Measurements from ENCODE around the gene FSTL4.

- PRO-cap = no peak
- RAMPAGE, long total RNA, 4 experiments = no peak in any of the 4 experiments
These were observed 6.3 kb downstream of the SOWAHA start for GRCh38 chr5:132819355-132819946.

GRCh38 chr5:132821053-132822310 is 8.4 kb downstream of the SOWAHA start:
- PRO-cap = no peak
- RAMPAGE, long total RNA, 4 experiments = no peak in any of the 4 experiments

DNA sequence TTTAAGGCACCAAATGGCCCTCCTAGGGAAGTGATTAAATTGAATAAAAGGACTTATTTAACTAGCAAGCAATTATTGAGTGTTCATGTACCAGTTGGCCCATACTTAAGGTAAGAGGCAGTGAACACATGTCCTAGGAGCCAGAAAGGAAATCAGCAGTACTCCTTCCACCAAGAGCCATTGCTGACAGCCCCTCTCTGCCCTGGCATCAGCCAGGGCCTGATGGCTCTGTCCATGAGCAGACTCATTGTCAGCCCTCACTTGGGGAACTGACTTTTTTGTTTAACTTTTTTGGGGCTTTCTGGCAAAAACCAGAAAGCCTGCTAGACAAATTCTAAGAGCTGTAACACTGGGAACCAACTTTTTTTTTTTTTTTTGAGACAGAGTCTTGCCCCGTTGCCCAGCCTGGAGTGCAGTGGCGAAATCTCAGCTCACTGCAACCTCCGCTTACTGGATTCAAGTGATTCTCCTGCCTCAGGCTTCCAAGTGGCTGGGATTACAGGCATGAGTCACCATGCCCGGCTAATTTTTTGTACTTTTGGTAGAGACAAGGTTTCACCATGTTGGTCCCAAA is 10.6 kb upstream of the SHROOM1 start:
- PRO-cap = no peak
- RAMPAGE, long total RNA, 4 experiments = no peak in any of the 4 experiments

- PRO-cap = no peak
- RAMPAGE, long total RNA, 4 experiments = no peak in any of the 4 experiments
These were observed 2.7 kb downstream of the LEAP2 start for GRCh38 chr5:132876030-132876736.

DNA sequence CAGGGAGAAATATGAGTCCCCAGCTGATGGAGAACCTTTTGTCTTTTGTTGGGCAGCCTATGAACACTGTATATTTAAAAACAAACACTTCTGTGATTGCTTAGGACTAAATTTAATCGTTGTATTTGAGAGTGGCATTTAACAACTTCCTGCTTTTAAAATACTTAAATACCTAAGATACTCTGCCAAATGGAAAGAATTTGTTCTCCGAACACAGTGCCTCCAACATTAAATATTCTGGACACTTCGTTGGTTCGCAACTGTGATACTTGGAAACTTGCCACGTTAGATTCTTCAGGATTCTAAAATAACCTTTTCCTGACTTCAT is 2.7 kb upstream of the HSPA4 start:
- PRO-cap = no peak
- RAMPAGE, long total RNA, 4 experiments = no peak in any of the 4 experiments

GRCh38 chr5:133099429-133099934 is 47.7 kb downstream of the HSPA4 start:
- PRO-cap = no peak
- RAMPAGE, long total RNA, 4 experiments = no peak in any of the 4 experiments

DNA sequence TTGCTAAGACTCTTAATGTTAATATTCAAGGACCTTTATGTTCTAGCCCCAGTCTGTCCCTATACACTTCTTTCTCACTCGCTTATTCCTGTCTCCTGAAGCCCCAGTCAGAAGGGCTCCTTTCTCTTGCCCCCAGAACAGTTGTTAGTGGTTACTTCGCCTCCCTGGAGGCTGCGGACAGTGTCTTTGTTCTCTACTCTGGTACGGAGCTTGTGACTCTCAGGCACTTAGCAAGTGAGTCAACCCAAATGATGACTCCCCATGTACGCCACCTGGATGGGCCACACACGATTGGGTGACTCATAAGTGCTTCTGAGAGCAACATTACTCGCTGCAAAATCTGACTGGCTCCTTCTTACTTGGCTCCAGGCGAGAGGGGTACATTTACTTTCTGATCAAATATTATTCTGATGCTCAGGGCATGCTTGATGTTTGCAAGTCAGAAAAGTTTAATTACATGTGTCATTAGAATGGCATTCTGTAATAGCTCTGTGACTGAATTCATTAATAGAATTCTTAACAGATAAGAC is 193.7 kb downstream of the HSPA4 start:
- PRO-cap = no peak
- RAMPAGE, long total RNA, 4 experiments = no peak in any of the 4 experiments

- PRO-cap = no peak
- RAMPAGE, long total RNA, 4 experiments = no peak in any of the 4 experiments
These were observed 204.9 kb downstream of the FSTL4 start for GRCh38 chr5:133407476-133407743.

- PRO-cap = no peak
- RAMPAGE, long total RNA, 4 experiments = no peak in any of the 4 experiments
These were observed at the start of gene FSTL4 for GRCh38 chr5:133612093-133612797. Gene FSTL4 (minus strand): TSS chr5:133612541.

- PRO-cap = no peak
- RAMPAGE, long total RNA, 4 experiments = no peak in any of the 4 experiments
These were observed 39.6 kb downstream of the C5orf15 start for GRCh38 chr5:133928611-133929377.

DNA sequence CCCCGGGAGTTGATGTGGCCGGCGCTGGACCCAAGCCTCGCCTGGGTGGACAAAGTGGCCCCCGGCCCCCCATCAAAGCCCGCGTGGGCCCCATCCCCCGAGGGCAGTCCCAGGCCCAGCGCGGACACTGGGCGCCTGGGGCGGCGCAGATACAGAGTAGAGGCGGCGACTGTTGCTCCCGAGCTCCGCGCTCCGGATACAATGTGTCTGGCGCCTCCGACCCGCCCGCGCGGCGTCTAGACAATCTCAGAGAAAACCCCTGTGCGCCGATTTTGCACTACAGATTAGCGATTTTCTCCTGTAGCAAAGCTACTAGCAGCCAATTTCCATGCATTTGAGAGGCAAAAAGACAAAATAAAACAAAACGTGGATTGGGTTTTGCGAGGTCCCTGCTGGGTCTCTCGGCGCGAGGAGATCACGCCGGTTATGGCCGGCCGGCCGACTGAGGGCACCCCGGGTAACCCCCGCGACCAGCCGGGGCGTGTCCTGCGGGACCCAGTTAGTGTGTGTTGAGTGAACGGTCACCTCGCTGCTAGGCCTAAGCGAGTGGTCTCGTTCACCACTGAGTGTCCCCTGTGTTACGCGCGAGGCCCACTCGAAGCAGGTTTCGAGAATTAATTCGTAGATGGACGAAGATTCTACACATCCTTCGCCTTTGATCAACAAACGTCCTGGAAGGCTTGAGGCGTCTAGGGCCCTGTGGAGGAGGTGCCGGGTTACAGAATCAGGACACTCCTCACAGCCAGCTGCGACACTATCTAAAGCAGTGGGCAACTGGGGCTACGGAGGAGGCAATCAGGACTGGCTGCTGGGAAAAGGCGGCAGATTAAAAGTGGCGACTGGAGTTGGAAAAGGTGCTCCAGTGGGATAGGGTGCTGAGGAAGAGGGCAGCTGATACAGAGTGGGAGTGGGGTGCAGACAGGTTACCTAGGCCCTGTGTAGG is 683 bp upstream of the VDAC1 start:
- PRO-cap = bidirectional peak, plus-strand start at position 201 of the sequence, minus-strand start at position 171 of the sequence; bidirectional peak, plus-strand start at position 498 of the sequence, minus-strand start at position 426 of the sequence
- RAMPAGE, long total RNA, 4 experiments = no peak in any of the 4 experiments

DNA sequence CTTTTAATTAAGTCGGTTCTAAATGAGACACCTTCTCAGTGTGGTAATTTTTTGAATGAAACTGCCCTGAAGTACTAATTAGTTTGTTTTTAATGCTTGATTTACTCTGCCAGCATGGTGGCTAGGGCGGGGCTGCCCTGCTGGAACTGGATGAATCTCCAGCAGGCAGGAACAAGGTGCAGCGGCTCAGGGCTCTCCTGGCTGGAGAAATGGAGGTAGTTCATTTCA is 49.3 kb upstream of the VDAC1 start:
- PRO-cap = no peak
- RAMPAGE, long total RNA, 4 experiments = no peak in any of the 4 experiments

DNA sequence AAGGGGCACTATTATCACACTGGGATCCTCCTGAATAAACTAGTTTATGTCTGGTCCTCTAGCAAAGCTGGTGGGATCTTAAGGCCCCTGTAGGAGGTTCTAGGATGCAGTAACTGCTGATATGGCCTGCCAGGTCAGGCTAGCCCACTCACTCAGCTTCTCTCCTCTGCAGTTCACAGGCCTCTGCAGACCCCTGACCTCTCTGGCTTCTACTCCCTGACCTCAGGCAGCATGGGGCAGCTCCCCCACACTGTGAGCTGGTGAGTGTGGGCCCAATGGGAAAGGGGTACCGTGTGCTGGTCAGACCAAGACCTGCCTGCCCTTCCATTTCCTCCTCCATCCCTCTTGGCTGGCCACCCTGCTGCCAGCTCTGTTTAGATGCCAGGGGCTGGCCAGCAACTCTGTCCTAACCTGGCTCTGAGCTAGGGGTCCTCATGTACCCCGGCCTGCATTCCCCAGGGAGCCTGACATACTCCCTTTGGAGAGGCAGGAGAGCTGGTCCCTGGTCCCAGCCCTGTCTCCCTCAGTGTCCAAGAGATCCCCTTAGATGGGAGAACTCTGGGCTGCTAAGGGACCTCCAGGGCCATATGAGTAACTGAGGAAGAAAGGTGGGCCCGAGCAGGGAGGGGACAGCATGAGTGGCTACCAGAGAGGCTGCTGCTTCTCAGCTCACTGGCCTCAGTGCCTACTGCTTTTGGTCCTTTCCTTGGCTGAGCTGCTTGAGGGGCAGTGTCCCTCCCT is 24.5 kb downstream of the TCF7 start:
- PRO-cap = no peak
- RAMPAGE, long total RNA, 4 experiments = no peak in any of the 4 experiments

- PRO-cap = no peak
- RAMPAGE, long total RNA, 4 experiments = no peak in any of the 4 experiments
These were observed 30.0 kb downstream of the SKP1 start for GRCh38 chr5:134146402-134147419.

GRCh38 chr5:134170122-134170457 is 6.7 kb downstream of the SKP1 start:
- PRO-cap = no peak
- RAMPAGE, long total RNA, 4 experiments = no peak in any of the 4 experiments

DNA sequence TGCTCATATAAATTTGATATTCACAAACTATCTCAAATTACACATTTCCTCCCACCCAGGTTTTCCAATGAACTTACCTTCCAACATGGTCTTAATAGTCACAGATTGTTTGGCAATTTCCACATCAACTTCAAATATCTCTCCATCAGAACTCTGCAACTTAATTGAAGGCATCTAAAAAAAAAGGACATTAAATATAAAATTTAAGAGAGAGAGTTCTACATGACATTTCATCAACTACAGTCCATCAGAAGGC is 3.0 kb downstream of the SKP1 start:
- PRO-cap = no peak
- RAMPAGE, long total RNA, 4 experiments = start-site peak on the minus strand in 1 of 4 experiments, centred at position 149 of the sequence, 23 reads per replicate

- PRO-cap = bidirectional peak, plus-strand start at chr5:134177519, minus-strand start at chr5:134177418
- RAMPAGE, long total RNA, 4 experiments = no peak in any of the 4 experiments
These were observed 497 bp upstream of the SKP1 start for GRCh38 chr5:134177176-134177718.

DNA sequence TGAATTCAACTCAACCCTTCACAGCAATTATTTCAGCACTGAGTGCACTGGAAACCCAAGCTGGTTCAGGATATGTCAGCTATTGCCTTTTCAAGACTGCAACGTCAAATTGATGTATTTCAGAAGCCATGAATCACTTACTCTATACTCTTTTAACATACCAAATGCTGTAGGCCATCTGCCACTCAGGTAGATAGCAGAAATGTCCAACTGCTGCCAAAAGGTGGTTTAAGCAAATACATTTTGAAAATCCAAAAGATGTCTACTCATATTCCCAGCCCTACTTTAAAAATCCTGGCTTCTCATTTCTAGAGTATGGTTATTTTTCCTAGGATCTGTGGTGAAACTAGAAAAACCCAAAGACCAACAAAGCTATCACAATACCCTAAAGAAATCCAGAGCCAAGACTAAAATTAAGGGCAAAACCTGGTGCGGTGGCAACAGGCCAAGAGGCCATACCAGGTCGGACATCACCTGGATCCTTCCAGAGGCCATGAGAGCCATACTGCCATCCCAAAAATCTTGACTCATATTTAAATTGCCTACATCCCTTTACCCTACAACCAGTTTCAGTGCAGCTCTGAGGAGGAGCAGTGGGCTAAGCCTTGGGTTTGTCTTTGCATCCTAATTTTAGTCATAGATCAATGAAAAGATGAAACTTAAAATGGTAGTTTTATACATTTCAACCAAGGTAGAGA is 14.4 kb upstream of the SKP1 start:
- PRO-cap = no peak
- RAMPAGE, long total RNA, 4 experiments = no peak in any of the 4 experiments

- PRO-cap = no peak
- RAMPAGE, long total RNA, 4 experiments = no peak in any of the 4 experiments
These were observed 16.8 kb upstream of the SKP1 start for GRCh38 chr5:134193688-134193907.

DNA sequence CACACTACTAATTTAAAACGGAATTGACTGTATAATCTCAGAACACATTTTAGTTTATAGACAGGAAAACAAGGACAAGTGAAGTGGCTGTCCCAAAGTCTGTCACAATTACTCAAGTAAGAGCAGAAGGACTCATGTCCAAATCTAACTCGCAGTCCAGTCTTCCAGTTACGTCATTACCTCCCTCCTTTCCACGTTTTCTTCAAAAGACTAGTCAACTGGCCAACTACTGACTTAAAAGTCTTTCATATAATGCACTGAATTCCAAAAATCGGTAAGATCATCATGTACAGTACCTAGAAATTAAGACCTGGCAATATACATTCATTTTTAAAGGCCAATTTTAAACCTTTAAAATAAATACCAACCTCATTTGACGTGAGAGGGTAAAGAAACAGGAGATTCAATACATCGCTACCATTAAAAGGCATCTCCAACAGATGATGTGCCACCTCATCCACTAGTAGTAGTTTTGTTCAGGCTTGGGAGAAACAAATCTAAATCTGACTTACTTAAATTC is 1.9 kb downstream of the PPP2CA start:
- PRO-cap = no peak
- RAMPAGE, long total RNA, 4 experiments = no peak in any of the 4 experiments

Measured in transverse colon (tissue), 4 donors.